Aortic smooth muscle cell (primary cell): ENCODE measurements around a stretch of chr17.

GRCh38 chr17:21512976-21513331 is 136.8 kb downstream of the KCNJ12 start:
- RRBS: 1% methylated on average over 7 of the region's 24 CpGs

DNA sequence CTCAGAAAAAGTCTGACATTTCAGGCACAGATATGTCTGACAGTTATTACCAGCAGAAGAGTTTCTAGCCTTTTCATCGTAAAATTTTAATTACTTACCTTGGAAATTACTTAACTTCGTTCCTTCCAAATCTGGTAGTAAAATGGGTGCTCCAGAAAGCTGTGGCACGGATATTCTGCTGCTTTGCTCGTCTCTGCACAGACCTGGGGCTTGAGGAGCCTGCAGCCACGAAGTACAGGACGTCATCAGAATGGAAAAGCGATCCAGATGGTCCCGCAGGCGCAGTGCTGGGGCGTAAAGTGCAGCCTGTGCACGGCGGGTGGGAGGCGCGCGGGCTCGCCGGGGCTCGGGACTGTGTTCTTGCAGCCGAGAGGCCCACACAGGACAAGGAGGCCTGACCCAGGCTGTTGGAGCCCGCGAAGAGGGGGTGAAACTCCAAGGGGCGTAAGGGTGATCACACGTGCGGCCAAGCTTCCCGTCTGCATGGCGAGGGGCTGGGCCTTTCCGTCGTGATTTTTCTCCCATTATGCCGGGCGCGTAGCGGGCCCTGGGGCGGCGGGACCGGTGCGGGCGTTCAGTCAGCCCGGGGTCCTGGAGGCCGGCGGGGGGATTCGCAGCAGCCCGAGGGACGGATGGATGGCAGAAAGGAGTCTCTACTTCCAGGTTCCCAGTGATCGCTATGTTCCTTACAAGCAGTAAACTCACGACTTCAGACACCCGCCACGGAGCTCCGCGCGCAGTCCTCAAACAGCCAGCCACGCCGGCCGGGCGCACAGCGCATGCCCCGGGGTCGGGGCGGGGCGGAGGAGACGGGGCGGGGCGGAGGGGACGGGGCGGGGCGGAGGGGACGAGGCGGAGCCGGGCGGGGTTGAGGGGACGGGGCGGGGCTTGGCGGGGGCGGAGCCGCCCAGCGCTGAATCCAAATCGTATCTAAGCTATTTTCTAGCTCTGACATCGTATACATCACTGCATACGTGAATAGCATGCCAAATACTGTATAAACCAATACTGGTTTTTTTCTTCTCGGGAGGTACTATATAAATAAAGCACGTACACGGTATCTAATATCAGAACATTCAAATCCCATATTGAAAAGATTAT is 141.1 kb upstream of the KCNJ18 start:
- RRBS: 3% methylated on average over 6 of the region's 81 CpGs

- RRBS: no CpG with 5 or more reads among the region's 13 CpGs
These were observed 7.4 kb downstream of the KCNJ18 start for GRCh38 chr17:21699700-21700214.

DNA sequence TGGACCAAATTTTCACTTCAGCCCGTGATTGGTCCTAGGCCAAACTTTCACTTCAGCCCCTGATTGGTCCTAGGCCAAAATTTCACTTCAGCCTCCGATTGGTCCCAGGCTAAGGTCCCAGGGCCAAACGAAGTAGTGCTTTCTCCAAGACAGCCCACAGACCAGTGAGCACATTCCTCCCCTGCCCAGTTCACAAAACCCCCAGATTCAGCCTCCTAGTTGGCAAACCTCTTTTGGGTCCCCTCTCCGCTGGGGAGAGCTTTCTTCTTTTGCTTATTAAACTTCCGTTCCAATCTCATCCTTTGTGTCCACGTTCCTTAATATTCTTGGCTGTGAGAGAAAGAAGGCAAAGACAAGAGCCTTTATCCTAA is 631.0 kb downstream of the KCNJ18 start:
- RRBS: no CpG with 5 or more reads among the region's 6 CpGs

DNA sequence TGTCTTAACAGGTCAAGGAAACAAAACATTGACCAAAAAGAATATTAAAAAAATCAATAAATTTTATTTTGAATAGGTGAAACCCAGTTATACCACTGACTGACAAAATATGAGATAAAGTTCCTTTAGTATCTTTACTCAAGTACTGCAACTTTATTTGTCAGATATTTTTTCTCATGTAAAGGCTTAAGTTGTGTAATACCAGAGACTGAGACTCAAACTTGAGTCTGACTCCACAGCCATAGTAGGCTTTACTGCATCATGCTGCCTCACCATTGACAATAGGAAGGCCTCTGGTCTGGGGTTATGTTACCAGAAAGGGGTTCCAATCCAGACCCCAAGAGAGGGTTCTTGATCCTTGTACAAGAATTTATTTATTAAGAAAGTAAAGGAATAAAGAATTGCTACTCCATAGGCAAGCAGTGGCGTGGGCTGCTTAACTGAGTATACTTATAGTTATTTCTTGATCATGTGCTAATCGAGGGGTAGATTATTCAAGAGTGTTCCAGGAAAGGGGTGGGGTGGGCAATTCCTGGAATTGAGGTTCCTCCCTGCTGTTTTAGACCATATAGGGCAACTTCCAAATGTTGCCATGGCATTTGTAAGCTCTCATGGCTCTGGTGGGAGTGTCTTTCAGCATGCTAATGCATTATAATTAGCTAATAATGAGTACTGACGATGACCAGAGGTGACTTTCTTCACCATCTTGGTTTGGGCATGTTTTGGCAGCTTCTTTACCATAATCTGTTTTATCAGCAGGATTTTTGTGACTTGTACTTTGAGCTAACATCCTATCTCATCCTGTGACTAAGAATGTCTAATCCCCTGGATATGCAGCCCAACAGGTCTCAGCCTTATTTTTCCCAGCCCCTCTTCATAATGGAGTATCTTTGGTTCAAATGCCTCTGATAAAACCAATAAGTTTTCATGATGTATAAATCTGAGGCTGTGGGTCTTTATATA is 187.3 kb upstream of the WSB1 start:
- RRBS: no CpG with 5 or more reads among the region's 3 CpGs

DNA sequence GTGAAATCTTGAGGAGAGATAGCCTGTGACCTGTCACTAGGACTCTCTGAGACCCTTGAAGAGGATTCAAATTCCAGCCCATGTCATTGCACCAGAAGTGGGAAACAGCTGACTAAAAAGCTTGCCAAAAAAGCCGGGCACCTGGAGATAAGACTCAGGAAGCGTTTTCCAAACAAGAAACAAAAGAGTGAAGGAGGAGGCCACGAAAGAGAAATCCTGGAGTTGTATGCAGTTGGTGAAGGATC is 9.1 kb upstream of the WSB1 start:
- RRBS: no CpG with 5 or more reads among the region's 3 CpGs

DNA sequence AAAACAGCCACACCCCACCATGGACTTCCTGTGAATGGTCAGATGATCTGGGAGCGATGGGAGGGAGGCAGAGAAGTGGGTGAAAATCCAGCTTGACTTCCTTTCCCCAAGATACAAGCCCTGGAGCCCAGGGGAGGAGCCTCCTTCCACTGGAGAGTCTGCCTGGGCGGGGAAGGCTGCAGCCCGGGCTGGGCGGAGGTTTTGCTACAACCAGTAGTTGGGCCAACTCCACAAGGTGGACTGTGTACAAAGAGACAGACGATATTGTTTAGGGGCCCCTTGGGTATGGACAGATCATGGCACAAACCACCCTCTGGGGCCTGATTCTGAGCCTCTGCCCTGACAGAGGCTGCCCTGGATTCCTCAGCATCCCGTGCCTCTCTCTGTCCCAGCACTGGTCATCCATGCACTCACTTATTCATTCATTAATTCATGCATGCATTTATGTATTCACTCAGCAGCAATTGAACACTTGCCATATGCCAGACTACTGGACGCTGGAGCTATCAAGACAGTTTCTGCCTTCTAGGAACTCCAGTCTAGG is 29.8 kb downstream of the WSB1 start:
- RRBS: no CpG with 5 or more reads among the region's 7 CpGs

DNA sequence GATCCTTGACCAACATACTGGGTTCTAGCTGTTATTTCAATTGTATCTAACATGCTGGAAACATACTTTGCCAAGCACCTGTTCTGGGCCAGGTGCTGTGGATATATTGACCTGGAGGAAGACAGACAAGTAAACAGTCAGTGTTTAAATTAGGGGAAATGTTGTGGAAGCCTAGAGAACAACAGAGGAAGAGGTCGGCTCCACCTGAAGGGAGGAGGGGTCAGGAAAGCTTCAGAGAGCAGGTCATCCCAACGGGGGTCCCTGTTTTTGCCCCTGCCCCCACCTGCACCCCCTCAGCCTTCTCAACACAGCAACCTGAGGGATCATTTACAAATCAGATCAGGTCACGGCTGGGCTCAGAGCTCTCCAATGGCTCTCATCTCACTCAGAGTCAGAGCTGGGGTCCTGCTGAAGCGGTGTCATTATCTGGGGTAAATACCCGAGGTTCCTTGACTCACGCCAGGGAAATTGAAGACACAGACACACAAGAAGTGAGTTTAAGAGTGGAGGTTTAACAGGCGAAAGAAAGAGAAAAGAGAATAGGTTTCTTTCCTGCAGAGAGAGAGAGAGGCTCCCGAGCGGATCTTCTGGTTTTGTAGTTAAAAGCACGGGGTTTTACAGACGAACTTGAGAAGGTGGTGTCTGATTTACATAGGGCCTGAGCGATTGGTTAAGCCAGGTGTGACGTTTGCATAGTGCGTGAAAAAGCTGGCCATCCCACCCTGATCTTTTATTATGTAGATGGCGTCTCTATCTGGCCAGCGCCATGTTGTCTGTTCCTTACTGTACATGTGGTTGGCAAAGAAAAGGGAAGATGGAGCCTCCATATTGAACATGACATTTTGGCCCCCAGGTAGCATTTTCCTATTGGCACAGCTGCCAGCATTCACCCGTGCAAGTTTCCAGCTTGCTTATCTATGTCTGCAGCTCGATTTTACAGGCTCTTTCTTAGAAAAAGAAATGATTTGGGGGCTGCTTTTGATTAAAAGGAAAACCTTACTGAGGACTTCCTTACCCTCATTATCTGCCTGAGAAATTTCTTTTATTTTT is 51.3 kb downstream of the WSB1 start:
- RRBS: no CpG with 5 or more reads among the region's 18 CpGs

GRCh38 chr17:27459301-27459877 is 3.1 kb downstream of the KSR1 start:
- RRBS: no CpG with 5 or more reads among the region's 9 CpGs

DNA sequence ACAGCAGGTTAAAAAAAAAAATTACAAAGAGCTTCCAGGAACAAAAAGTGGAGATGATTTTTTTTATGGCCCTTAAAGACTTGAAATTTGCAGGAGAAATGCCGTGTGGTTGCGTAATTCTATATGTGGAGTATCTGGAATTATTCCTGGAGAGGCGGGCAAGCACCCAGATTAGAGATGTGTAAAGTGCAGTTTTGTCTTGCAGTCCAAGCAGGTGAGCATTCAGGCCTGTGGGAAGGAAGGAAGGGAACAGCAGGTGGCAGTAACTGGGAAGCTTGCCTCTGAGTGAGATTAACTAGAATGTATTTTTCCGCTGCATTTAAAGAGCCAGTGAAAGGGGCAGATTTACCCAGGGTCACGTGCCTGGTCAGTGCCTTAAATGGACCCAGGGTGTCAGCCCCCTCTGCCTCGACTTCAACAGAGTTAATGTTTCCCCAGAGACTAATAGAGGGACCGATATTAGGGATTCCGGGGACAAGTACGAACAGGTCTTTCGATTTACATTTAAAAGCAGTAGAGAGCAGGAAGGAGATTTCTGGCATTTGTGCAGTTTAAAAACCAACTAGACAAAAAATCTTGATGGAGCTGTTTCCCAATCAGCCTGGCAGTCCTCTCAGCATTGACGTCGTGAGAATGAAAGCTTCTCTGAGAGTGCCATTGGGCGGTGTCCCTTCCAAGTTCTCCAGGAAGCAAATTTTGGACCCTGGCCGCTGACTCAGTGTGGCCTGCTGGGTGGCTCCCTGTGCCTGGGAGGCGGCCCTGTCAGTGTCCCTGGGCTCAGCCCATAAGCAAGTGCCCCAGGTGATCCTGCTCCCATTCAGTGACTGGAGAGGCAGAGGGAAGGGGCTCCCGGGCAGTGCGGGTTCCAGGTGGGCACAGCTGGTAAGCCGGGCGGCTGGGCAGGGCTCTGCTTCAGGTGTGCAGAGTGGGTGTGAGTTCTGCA is 38.2 kb downstream of the KSR1 start:
- RRBS: 83% methylated on average over 2 of the region's 19 CpGs

- RRBS: no CpG with 5 or more reads among the region's 9 CpGs
These were observed 40.3 kb downstream of the KSR1 start for GRCh38 chr17:27496494-27497038.

DNA sequence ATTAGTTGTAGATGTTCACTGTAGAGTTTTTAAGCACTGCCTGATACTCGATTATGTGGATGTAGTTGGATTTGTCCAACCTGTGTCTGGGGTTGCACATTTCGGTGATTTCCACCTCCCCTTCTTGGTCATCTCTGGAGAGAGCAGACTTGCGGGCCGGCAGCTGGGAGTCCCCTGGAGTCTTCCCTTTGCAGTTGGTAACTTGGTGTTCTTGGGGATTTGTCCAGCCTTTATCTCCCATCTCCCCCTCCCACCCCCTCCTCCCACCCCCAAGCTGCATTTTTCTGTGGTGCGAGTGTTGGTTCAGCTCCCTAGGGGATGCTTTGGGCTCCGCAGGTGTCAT is 50.1 kb downstream of the KSR1 start:
- RRBS: no CpG with 5 or more reads among the region's 6 CpGs

DNA sequence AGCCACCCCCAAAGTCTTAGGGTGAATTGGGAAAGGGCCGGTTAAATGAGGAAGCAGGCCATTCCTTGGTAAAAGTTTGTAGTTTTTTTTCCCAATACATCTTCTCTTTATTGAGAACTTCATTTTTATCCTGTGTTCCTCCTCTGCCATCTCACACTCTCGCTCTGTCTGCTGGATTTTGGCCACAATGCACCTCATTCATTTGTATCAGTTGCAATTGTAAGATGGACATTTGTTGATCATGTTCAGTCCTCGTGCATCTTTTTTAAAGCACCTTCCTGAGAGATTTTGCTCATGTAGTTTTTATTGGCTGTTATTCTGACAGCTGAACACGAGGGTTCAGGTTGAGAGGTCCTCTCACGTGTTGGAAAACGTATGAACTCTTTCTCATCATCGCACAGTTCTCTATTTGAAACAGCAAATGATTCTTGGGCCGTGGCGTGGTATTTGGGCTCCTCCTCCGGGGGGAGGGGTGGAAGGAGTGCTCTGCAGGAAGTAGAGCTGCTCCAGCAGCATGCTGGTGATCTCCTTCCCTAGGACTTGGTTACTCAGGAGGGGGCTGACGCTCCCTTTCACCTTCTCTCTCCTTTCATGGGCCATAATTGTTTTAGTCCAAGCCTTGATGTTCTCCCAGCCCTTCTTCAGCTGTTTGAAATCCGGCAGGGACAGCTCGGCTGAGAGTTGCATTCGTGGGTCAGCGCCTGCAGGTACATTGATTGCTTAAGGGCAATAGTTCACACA is 70.3 kb downstream of the KSR1 start:
- RRBS: no CpG with 5 or more reads among the region's 15 CpGs

DNA sequence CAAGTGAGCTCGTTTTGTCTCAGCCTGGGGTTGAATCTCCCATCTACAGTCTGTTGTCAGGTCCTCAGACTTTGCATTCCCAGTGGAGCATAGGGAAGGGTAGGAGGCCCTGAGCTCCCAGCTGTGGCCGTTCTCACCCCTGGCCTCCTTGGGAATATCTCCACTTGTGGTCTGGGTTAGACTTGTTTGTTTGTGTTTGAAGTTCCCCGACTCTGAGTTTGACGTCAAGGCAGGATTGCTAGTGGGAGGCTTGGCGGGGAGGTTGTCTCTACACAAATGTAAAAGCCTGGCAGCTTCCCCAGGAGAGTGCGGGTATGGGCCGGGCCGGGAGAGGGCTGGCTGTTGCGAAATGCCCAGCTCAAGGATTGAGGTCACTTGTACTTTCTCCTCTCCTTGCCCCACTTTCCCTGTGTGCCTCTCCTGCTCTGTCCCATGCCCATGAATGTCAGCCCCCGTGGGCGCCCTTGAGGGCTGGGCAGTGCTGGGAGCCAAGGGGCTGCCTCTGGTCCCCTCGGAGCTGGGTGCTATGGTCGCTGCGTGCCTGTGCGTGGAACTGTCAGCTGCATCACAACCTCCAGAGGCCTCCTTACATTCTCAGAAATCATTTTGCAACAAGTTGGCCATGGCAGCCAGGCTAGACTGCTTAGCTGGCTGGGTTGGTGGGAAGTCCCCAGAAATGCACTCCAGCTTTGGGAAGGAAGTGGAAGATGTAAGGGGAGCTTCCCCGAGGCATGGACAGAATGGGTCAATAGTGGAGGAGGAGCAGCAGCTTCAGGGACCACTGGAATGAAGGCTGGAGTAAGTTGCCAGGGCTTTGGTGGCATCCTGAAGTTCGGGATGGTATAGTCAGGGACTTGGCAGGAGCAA is 84.3 kb downstream of the KSR1 start:
- RRBS: no CpG with 5 or more reads among the region's 17 CpGs

DNA sequence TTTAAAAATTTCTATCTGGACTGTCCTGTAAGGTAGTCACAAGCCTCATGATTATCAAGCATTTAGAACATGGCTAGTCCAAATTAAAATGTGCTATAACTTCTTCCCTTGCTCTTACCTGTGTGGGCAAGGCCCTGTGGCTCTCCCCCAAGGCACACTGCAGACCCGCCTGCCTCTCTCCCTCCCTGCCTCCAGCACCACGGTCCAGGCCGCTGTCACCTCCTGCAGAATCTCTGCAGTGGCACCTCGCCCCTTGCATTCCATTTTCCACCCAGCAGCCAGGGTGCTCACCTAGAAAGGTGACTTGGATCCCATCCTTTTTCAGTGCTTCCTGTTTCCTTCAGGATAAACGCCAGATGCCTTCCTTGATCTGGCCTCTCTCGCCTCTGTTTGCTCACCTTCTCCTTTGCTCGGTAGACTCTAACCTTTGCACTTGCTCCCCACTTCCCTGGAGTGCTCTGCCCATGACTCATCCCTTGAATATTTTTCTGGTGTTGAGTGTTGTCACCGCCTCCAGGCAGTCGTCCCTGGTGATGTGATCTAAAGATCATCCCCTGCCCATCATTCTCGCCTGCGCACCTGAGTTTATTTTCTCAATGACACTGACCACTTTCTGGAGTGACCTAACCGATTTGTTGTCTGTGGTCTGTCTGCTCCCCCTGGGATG is 79.3 kb upstream of the LGALS9 start:
- RRBS: no CpG with 5 or more reads among the region's 12 CpGs

GRCh38 chr17:27577851-27578389 is 53.1 kb upstream of the LGALS9 start:
- RRBS: no CpG with 5 or more reads among the region's 7 CpGs

GRCh38 chr17:27586062-27586755 is 44.8 kb upstream of the LGALS9 start:
- RRBS: no CpG with 5 or more reads among the region's 10 CpGs

- RRBS: no CpG with 5 or more reads among the region's 1 CpG
These were observed 683 bp downstream of the LGALS9 start for GRCh38 chr17:27631778-27631963.

DNA sequence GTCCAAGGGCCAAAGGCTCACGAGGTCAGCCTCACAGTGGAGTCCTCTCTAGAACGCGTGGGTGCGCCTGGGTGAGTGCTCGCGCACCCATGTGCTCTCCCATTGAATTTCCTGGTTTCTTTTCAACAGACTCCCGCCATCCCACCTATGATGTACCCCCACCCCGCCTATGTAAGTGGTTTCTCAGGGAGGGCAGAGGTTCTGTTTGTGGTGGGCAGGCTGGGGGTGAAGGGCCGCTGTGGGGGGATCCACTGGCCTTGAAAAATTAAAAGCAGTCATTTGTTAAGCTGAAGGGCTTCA is 15.4 kb downstream of the LGALS9 start:
- RRBS: no CpG with 5 or more reads among the region's 9 CpGs

DNA sequence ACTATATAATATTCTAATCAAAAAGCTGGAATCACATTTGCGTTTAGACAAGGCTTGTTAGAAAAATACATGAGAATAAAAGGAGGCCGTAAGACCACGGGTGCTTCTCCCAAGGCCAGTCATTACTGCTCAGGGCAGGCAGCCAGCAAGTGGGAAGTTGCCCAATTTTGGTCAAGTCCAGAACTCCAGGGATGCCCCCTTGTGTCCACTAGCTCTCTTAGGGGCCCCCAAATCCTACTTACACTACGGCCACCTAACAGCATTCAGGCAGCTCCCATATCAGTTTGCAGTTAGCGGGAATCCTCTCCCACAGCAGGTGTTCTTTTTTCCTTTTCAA is 26.0 kb upstream of the LYRM9 start:
- RRBS: no CpG with 5 or more reads among the region's 5 CpGs